Right common carotid artery plus branches (tissue), 1 donor: Measurements from ENCODE around the genes NOTCH2NLC, H2AC18, OTUD7B, PLEKHO1, ANP32E, MRPS21 and ECM1.

DNA sequence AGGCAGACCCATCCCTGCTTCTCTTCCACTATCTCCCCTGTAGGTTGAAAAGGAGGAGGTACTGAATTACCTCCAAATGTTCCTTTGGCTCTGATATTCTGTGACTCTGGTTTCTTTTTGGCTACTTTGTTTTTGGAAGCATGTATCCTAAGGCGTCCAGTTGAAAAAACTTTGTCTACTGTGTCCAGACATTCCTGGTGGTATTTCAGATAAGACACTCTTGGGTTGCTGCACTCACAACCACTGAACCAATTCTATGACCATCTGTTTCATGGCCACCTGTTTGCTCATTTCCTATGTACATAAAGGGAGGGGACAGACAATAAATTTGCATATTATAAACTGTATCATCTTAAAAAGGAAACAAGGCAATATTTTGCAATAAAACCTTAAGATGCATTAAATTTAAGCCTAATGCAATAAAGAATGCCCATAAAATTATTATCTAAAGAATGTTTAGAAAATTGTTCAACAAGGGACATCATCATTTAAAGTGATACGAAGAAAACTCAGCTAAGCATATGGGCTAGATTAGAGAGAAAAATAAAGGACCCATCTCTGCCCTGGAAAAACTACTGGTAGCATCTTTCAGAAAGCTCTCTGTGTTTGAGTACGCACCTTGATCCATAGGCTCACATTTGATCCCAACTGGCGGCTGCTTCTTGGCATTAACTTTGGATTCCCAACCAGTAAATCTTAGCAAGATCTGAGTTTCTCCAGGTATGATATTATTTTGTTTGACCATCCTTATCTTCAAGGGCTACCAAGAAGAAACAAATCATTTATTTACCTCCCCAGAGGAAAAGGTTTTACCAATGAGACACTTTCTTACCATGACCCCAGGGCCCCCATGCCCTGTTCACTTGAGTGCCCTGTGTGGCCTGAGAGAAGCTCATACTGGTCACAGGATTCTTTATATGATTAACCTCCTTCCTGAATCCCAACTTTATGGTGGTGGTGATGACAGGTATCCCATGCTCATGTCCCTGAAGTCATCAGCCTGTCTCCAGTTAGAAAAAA, 12.9 kb downstream of the NBPF9 start:
- PRO-cap = no peak

GRCh38 chr1:149240582-149240918, 137.2 kb upstream of the NBPF9 start:
- PRO-cap = no peak

- PRO-cap = bidirectional peak, plus-strand start at chr1:149390623, minus-strand start at chr1:149390408; unidirectional peak, plus-strand start at chr1:149390802
Measured at GRCh38 chr1:149390118-149391168, at the start of gene NOTCH2NLC. TSS of gene NOTCH2NLC (plus strand) at chr1:149390621.

DNA sequence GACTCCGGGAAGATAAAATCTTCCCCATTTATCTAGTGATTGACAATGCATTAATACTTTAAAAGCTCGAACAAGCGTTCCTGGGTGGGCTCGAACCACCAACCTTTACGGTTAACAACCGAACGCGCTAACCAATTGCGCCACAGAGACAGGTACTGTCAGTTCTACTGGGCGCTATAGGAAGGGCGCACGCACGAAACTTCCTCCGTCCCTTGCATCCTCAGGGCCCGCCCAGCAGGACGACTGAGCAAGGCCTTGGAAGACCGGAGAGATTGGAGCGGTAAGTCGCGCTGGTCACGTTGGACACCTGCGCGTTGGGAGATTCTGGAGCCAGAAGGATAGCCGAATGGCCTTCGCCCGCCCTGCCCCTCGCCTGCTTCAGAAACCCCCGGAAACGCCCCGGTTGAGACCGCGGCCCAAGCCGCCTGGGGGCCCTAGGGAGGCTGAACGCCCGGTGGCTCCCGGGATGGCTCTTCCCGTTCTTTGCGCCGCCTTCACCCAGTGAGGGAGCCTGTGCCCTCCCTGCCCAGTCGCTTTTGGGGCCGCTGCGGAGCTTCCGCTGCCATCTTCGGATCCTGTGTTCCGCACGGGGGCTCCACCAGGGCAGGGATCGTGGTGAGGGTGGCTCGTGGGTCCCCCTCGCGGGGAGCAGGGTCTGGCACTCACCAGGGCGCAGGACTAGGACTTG, 25.2 kb upstream of the PPIAL4C start:
- PRO-cap = no peak

DNA sequence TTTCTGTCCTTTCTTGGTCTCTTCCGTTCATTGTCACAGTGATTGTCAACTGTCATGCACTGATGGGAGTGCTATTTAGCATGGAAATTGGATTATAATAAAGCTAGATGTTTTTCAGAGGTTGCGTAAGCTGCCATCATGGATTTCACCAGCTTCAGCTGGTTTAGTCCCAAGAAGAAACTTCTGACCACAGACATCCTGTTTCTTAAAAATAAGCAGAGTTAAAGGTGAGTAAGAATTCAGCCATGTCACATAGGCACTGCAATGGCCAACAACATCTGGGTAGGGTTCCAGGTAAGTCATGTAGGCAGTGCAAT, 47.8 kb downstream of the PPIAL4C start:
- PRO-cap = no peak

DNA sequence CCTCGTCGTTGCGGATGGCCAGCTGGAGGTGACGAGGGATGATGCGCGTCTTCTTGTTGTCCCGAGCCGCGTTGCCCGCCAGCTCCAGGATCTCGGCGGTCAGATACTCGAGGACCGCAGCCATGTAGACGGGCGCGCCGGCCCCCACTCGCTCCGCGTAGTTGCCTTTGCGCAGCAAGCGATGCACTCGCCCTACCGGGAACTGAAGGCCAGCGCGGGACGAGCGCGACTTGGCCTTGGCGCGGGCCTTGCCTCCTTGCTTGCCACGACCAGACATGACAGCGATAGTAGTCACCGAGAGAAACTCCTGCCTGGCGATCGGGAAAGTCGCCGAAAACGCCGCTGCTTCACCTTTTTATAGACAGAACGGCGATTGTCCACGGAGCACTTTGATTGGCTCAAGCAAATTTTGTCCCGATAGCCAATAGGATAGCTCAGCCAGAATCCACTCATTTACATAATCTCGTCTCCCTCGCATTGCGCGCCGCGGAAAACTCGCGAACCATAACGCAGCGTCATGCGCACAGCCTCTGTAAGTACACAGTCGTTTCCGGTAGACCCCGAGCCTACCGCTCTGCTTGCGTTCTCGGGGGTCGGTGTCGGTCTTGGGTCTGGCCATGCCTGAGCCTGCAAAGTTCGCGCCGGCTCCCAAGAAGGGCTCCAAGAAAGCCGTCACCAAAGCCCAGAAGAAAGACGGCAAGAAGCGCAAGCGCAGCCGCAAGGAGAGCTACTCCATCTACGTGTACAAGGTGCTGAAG, at the start of gene H2AC18:
H2AC18 (minus strand) TSS at position 329 of the 758 bp plus-strand sequence.
- PRO-cap = unidirectional peak, minus-strand start at position 329 of the sequence

DNA sequence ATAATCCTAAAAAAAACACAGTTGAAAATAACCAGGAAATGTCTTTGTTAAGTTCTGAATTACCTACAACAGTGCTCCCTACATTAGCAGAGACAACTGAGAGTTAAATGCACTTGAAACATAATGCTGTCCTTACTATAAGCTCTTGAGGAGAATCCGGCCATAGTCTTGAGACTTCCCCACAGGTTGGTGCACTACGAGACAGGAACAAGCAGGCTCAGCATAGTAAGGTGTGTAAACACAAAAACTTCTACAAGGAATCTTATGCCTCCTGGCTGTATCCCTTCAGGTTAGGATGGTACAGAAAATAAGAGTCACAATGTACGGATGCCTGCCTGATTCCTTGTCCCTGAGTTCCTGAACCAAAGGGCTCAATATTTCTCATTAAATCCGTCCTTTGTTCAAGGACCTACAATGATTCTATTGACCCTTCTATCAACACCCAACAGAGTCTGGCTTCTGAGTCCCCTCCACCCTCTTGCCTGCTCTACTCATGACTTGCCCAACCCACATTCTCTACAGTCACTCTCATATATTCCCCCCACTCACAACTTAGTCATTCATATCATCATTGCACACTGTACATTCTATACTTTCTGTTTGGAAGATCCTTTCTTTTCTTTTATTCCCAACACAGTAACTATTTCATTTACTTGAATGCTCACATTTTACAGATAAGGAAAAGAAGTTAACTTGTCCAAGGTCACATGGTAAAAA, 3.8 kb downstream of the OTUD7B start:
- PRO-cap = bidirectional peak, plus-strand start at position 519 of the sequence, minus-strand start at position 359 of the sequence

DNA sequence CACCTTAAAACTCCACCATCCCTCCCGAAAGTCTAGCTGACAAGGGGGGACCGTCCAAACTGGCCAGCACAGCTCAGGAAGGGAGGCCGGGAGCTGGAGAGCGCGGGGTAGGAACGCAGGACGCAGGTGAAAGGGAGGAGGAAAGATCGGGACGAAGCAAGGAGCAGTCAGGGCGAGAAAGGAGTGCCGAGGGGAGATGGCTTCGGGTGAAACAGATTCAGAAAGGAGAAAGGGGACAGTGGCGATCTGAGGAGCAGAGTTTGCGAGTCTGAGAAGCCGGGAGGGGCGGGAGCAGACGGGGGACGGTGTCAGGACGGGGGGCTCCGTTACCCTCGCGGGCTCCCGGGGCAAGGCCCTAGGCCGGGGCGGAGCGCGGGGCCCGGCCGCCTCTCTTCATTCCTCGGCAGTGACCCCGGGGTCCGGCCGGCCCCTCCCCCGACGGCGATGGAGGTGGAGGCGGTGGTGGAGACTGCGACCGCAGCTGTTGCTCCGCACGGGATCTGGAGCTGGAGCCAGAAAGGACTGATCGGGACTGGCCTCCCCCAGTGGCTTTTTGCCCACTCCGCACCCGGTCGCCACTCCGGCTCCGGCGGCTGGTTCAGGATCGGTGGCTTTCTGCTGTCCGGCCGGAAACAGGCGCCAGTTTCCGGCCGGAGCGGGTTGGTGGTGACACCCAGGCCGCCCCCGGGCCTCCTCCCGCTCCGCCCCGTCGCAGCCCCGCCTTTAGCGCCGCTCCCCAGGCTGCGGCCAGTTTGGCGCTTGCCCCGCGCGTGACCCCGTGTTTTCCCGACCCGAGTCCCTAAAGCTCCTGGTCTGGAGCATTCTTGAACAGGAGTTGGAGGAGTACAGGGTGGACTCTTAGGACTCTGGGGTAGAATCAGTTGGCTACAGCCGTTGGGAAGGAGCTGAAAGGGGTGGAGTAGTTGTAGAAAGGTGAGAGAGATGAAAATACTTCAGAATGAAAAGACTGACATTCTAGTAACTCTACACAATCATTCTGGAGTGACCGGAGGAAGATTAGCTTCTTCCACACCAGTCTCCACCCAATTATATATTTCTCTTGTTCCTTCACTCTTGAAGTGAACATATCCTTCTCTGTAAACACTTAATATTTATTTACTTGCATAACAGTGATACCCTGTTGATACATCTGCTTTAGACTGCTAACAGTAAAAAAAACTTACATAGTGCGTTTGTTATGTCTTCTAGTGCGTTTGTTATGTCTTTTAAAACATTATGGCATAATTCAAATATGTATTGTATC, at the start of gene OTUD7B:
OTUD7B (minus strand) TSS at position 609 of the 1,264 bp plus-strand sequence.
- PRO-cap = bidirectional peak, plus-strand start at position 828 of the sequence, minus-strand start at position 588 of the sequence

DNA sequence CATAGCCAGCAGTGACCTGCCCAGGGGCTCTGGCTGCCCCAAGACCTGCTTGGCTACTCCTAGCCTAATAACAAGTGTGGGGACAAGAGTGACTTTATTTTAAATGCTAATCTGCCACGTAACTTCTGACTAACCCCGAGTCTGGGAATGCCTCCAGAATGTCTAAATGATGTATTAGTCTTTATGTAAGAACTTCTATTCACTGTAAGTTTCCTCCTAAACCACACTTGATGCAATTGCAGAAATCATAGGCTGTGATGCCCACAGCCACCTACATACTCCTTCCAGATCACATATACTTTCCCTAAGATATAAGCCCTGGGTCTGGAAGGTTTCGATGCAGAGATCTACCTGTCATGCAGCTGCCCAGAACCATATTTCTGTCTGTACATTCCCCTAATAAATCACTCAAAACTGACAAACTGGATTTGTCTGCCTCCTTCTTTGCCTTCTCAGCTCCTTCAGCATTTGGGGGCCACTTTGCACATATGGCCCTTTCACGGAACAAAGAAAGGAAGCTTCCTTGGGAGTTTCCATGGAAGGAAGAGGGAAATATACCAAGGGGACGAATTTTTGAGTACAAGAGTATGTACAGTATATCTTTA, 5.8 kb upstream of the VPS45 start:
- PRO-cap = bidirectional peak, plus-strand start at position 235 of the sequence, minus-strand start at position 69 of the sequence

DNA sequence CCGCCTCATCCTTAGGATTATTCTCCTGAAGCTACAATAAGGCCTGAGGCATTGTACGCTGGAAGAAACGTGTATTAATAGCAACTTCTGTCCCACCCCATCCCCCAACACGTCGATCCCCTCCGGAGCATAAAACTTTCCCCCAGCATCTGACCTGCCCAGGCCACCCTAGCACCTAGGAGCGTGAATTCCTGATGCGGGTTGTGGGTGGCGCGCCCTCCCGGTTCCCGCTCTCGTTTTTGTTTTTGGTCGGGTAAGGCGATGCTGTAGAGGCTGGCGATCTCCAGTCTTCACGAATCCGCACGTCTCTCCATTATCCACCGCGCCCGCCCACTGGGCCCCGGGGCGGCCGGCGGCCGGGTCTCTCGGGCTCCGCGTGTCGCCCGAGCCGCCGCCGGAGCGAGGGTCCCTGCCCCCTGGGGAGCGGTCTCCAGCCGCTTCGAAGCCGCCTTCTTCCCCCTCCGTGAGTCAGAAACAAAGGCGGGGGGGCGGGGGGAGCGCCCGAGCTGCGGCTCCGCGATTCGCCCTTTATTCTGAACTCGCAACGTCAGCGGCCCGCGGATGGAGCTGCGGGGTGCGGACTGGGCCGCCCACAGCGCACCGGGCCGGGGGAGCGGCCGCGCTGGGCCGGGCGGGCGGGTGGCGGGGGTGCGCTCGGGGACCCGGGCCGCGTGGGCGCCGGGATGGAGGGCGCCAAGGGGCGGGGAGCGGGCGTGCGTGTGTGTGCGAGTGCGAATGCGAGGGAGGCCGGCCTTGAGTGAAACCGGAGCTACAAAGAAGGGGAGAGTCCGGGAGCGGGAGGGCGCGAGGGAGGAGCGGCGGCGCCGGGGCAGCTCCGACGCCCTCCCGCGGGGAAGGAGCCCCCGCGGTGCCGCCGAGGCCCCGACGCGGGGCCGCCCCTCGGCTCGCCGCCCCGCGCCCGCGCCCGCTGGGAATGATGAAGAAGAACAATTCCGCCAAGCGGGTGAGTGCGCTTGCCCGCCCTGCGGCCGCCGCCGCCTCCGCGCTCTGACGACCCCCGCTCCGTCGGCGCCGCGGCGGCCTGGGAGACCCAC, at the start of gene PLEKHO1:
PLEKHO1 (plus strand) TSS at position 593 of the 1,055 bp plus-strand sequence.
- PRO-cap = bidirectional peak, plus-strand start at position 593 of the sequence, minus-strand start at position 470 of the sequence; bidirectional peak, plus-strand start at position 783 of the sequence, minus-strand start at position 759 of the sequence

GRCh38 chr1:150153543-150153964, 3.8 kb downstream of the PLEKHO1 start:
- PRO-cap = no peak

DNA sequence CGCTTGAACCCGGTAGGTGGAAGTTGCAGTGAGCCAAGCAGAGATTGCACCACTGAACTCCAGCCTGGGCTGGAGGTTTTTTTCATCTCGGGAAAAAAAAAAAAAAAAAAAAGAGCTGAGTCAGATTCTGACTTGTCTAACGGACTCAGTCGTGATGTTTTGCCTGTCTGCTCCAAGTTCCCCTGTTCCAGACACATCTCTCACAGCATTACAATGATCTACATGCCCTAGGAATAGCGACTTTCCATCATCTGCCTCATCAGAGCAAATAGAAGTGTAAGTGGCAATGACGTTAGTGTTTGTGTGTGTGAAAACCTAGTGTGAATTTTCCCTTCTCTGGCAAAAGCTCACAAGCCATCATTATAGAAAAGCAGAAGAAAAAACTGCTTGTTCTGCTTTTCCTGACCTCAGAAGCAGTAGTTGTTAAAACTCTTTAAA, 37.1 kb downstream of the PLEKHO1 start:
- PRO-cap = no peak

- PRO-cap = bidirectional peak, plus-strand start at chr1:150236366, minus-strand start at chr1:150236112
Measured at GRCh38 chr1:150235584-150236866, at the start of gene ANP32E. TSS of gene ANP32E (minus strand) at chr1:150236112.

DNA sequence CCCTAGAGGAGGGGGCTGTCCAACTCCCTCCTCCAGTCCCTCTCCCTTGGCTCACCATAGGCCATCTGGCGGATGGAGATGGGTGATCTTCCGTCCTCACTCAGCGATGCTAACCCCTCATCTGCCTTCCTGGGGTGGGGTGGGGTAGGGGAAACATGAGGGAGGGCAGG, 1.3 kb downstream of the APH1A start:
- PRO-cap = no peak

- PRO-cap = bidirectional peak, plus-strand start at chr1:150293861, minus-strand start at chr1:150293839
Measured at GRCh38 chr1:150293356-150293985, at the start of gene MRPS21. TSS of gene MRPS21 (plus strand) at chr1:150293861.

GRCh38 chr1:150346455-150347408, 17.2 kb upstream of the RPRD2 start:
- PRO-cap = no peak

- PRO-cap = no peak
Measured at GRCh38 chr1:150473096-150474066, 13.8 kb upstream of the TARS2 start.

DNA sequence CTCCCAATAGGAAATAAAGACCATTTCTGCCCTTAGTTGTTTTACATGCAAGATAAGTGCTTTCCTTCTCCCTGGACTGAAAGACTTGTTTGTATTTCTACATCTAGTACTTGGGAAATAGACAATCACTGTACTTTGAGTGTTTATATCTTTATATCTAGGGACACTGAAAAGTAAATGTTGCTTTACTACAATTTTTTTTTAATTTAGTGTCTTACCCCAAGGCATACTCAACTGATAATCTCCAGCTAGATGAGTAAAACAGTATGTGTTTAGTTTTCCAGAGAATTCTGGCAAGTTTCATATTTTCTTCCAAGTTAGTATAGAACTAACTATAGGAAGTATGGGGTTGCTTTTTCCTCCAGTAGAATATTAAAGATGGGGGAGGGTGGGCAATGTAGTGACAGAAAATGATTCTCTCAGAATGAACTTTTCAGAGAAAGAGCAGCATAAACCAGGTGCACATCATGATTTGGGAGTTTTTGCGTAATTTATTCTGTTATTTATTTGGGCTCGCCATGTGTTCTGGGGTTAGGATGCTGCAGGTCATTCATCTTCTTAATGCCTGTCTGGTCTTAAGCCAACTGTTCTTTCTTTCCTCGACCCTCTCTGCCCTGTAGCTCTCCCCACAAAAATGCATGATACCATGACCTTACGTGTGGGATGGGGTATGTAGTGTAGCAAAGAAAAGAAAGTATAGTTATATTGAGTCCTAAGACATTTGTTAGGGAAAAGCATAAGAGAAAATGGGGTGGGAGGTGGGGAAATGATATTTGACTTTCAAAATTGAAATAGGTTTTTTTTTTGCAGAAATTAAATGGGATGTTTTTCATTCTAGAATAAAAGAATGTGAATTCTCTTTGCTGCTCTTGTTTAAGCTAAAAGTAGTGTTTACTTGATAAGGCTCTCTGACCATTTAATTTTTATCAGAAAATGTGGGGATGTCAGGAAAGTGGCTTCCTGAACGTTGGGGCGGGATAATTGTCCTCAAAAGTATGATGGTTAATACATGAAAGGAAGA, 12.4 kb upstream of the TARS2 start:
- PRO-cap = no peak

- PRO-cap = bidirectional peak, plus-strand start at chr1:150508109, minus-strand start at chr1:150507972
Measured at GRCh38 chr1:150507555-150508397, at the start of gene ECM1. TSS of gene ECM1 (plus strand) at chr1:150508109.

DNA sequence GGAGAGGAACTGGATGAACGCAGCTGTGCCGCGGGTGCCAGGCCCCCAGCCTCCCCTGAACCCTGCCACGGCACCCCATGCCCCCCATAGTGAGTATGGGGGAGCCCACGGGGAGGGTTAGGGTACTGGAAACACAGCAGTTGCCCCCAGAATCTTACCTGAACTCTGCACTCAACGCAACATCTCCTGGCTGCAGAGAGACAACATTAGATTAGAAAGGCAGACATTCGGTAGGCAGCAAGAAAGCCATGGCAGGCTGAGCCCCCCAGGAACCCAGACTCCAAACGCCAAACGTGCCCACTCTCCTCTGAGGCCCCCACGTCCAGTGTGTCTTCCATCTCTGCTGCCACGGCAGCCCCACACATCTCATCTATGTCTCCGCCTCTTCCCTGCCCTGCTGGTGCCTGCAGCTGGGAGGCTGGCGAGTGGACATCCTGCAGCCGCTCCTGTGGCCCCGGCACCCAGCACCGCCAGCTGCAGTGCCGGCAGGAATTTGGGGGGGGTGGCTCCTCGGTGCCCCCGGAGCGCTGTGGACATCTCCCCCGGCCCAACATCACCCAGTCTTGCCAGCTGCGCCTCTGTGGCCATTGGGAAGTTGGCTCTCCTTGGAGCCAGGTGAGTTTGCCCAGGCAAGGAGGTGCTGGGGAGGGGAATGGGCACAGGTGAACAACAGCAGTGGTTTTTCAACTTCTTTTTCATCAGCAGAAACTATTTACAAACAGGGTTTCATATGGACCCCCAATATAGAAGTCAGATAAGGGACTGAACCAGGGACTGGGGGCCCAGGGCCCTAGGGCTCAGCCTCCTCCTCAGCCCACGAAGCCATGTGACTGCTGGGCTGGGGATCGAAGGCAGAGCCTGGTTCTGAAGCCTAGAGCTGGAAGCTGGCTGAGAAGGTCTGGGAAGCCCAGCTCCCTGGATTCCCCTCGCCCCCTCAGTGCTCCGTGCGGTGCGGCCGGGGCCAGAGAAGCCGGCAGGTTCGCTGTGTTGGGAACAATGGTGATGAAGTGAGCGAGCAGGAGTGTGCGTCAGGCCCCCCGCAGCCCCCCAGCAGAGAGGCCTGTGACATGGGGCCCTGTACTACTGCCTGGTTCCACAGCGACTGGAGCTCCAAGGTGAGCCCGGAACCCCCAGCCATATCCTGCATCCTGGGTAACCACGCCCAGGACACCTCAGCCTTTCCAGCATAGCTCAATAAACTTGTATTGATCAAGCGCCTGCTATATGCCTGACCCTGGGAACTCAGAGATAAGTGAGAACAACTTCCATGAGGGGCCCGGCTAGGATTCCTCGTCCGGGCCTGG, 8.8 kb downstream of the ADAMTSL4 start:
- PRO-cap = no peak